Lower leg skin (tissue), 2 donors: ENCODE measurements around a stretch of chr3.

DNA sequence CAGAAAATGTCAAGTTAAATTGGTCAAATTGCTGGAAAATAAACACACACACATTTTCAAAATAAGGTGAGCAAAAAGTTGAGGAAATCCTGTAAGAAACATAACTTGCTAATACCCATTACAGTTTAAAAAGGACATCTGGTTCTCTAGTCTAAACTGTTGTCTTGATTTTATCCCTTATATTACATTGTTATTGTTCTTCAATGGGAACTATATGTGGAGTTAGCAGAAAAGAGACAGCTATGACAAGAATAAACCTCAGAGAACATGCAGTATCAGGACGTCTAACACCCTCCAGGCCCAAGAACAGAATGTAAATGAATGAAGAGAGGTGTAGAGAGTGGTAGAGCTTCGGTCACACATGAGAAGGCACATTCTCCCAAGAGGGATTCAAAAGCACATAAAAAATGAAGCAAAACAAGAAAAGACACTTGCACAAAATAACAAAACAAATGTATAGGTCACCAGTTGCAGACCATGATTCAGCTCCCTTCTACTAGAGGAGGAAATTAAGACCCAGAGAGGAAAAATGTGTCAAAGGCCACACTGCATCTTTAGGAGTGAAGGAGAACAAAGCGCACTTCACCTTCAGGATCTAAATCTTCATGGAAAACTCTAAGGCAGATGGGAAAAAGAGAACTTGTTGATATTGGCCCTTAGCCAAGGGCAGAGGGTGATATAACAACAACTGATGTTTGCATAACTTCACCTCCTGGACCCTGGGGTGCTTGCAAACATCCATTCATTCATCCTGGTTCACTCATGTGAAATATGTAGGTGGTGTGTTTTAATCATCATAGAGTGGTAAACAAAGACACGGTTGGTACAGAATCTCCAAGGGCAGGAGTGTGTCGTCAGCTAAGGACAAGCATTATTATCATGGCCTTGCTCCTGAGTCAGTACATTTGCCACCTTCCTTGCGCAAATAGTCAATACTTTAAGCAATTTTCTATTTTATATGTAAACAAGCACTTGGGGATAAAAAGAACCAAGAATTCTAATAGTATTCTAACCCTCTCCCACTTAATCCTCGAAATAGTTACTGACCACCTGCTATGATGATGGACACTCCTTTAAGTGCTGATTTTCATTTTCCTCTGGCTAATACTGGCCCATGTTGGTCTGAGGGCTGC lies 8.8 kb downstream of the NEK10 start:
- PRO-cap = no peak
- RAMPAGE, long total RNA, 2 experiments = no peak in any of the 2 experiments

GRCh38 chr3:27385680-27386115 lies 16.5 kb upstream of the NEK10 start:
- PRO-cap = no peak
- RAMPAGE, long total RNA, 2 experiments = no peak in any of the 2 experiments

- PRO-cap = no peak
- RAMPAGE, long total RNA, 2 experiments = no peak in any of the 2 experiments
Measured at GRCh38 chr3:27436058-27436669, 48.0 kb downstream of the SLC4A7 start.

DNA sequence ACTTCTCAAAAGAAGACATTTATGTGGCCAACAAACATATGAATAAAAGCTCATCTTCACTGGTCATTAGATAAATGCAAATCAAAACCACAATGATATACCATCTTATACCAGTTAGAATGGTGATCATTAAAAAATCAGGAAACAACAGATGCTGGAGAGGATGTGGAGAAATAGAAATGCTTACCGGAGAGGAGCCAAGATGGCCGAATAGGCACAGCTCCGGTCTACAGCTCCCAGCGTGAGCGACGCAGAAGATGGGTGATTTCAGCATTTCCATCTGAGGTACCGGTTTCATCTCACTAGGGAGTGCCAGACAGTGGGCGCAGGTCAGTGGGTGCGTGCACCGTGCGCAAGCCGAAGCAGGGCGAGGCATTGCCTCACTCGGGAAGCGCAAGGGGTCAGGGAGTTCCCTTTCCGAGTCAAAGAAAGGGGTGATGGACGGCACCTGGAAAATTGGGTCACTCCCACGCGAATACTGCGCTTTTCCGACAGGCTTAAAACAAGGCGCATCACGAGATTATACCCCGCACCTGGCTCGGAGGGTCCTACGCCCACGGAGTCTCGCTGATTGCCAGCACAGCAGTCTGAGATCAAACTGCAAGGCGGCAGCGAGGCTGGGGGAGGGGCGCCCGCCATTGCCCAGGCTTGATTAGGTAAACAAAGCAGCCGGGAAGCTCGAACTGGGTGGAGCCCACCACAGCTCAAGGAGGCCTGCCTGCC lies 182.2 kb upstream of the CMC1 start:
- PRO-cap = no peak
- RAMPAGE, long total RNA, 2 experiments = no peak in any of the 2 experiments

GRCh38 chr3:28240494-28240978 lies 883 bp upstream of the CMC1 start:
- PRO-cap = no peak
- RAMPAGE, long total RNA, 2 experiments = no peak in any of the 2 experiments

GRCh38 chr3:28575814-28576902 lies 227.5 kb upstream of the AZI2 start:
- PRO-cap = unidirectional peak, minus-strand start at chr3:28576396
- RAMPAGE, long total RNA, 2 experiments = no peak in any of the 2 experiments

DNA sequence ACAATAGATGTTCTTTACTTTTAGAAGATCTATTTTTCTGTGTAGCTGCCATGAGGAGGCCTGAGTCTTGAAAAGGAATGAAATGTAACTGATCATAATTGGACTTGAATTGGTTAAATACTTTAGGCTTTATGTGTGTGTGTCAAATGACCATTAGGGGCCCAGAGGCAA lies 1.4 kb downstream of the RBMS3 start:
- PRO-cap = no peak
- RAMPAGE, long total RNA, 2 experiments = no peak in any of the 2 experiments

DNA sequence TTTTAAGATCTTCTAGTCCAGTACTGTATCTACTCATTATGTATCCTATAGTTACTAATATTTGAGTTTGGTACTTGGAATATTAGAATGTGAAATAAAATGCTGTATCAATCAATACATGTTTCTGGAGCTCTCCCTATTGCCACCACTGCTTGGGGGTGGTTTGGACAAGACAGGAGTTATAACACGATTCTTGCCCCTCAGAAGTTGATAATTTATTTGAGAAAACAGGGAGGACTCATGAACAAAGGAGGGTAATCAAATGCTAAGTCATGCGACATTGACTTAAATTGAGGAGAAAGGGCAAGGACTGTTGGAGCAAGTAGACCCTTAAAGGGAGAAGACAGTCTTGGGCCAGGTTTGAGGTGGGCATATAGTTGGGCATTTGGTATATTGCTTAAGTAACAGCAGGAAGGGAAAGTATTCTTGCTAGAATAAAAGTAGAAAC lies 17.9 kb downstream of the RBMS3 start:
- PRO-cap = no peak
- RAMPAGE, long total RNA, 2 experiments = no peak in any of the 2 experiments

DNA sequence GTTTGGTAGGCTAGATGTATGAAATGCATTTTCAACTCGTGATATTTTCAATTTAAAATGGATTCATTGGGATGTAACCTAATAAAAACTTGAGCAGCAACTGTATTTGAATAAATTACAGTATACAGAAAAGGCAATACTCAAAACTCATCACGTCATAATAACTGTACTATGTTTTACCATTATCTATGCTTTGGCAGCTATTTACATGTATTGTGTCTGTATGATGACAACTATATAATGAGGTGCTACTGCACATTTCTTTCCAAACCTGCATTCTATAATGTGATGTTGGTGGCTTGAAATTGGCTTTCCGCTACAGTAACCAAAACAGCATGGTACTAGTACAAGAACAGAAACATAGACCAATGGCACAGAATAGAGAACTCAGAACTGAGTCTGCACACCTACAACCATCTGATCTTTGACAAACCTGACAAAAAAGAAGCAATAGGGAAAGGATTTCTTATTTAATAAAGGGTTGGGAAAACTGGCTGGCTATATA lies 93.8 kb downstream of the RBMS3 start:
- PRO-cap = no peak
- RAMPAGE, long total RNA, 2 experiments = no peak in any of the 2 experiments

DNA sequence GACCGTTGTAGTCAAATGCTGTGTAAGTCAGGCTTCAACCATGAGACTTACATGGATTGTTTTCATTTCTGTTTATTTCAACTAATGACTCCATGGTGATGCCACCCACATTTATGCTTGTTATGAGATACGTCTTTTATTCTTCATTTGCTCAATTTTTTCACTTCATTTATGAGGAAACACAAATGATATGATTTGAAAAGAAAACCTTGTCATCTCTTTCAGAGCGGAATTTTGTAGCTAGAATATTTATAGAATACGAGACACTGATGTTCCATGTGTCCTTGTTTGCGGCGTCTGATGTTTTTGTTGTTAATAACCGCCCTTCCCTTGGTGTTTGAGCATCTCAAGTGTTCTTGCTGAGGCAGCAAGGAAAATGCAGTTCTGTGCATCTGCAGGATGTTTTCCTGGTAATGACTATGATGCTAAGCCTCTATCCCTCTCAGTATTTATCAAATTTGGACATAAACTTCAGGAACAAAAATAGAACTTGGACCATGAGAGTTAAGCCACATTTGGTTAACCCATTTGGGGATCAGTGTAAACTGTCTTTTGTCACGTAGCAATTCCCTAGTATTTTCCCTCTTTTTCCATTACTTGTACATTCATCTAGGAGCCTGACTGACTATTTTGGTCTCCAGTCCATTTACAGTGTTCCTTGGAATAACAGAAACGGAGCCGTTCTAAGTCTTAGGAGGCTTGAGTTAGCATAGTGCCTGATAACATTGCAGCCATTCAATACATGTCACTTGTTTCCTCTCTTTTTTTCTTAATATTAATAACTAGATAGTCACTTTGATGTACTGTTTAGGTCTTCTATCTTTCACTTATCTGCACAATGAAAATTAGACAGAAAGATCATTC lies 250.7 kb downstream of the RBMS3 start:
- PRO-cap = no peak
- RAMPAGE, long total RNA, 2 experiments = no peak in any of the 2 experiments

DNA sequence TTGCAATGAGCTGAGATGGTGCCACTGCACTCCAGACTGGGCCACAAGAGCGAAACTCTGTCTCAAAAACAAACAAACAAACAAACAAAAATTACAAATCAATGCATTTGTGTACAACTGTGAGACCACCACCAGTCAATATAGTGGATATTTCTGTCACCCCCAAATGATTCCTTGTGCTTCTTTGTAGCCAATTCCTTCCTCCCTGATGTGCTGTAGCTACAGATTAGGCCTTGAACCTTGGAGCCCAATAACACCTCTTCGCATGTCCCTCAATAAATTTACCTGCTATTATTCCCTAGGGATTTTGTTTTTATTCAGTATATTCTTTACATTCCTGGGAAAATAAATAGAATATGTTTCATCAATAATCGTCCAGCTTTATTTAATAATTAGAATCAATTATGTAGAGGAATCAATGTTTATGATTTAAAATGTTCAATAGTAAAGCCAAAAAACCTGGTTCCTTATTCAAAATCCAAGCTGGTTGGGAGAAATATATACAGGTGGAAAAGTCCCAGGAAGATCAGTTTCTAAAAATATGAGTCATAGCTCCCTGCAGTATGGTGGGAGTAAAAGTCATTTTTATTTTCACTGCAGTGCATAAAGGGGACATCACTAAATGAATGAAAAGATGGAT lies 335.7 kb downstream of the RBMS3 start:
- PRO-cap = no peak
- RAMPAGE, long total RNA, 2 experiments = no peak in any of the 2 experiments

- PRO-cap = no peak
- RAMPAGE, long total RNA, 2 experiments = no peak in any of the 2 experiments
Measured at GRCh38 chr3:29739650-29740194, 458.9 kb downstream of the RBMS3 start.

GRCh38 chr3:29759287-29760042 lies 478.6 kb downstream of the RBMS3 start:
- PRO-cap = no peak
- RAMPAGE, long total RNA, 2 experiments = no peak in any of the 2 experiments

DNA sequence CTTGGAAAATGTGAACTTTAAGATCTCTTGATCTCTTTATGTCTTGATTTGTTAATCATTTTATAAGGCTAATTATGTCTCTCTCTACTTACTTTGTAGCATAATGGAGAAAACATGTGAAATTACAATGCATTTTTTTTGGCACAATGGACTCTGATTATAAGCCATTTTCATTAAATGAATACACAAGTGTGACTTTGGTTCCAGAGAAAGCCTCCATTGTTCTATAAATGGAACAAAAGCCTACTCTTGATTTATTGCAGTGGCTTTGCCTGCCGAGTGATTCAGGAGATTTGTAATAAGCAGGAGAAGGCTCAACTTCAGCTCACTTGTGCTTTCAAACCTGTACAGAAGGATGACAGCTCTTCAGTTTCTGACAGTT lies 439.0 kb upstream of the TGFBR2 start:
- PRO-cap = no peak
- RAMPAGE, long total RNA, 2 experiments = no peak in any of the 2 experiments

GRCh38 chr3:30285831-30286559 lies 320.4 kb upstream of the TGFBR2 start:
- PRO-cap = no peak
- RAMPAGE, long total RNA, 2 experiments = no peak in any of the 2 experiments

DNA sequence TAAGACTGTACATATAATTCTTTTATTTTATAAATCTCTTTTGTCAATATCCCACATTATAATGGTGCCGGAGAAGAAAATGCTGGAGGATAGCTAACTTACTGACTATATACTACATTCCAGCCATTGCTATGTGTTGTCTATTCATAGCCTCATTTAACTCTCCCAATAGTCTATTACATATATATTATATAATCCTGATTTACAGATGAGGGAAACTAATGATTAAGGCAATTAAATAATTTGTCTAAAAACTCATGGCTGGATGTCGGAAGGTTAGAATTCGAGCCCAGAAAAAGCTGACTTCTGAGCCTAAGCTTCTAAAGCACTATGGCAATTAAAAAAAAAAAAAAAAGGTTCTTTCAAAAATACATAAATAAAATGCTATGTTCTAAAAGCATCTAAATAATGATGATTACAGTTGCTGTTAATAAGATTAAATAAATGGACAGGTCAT lies 318.4 kb upstream of the TGFBR2 start:
- PRO-cap = unidirectional peak, minus-strand start at position 299 of the sequence
- RAMPAGE, long total RNA, 2 experiments = no peak in any of the 2 experiments

DNA sequence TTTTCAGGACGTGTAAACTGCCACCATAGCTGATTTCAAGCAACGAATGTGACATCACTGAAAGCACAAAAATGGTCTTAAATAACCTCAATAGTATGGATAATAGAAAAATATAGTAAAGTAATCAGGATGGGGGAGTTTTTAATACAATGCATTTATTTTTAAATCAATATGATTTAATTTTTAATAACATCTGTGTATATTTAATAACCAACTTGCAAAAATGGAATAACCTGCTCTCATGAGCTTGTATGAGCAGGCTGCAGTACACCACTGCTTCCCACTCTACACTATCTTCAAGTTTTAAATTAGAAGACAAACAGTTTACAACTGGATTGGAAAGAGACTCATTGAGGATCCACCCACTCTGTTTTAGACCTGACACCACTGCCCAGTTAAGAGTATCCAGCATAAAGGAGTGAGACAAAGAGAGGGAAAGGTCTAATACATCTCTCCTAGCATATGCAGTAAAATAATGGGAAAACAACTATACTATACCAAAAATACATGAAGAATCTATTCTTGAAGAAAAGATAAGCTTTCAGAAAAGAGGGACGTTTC lies 280.9 kb upstream of the TGFBR2 start:
- PRO-cap = no peak
- RAMPAGE, long total RNA, 2 experiments = no peak in any of the 2 experiments

DNA sequence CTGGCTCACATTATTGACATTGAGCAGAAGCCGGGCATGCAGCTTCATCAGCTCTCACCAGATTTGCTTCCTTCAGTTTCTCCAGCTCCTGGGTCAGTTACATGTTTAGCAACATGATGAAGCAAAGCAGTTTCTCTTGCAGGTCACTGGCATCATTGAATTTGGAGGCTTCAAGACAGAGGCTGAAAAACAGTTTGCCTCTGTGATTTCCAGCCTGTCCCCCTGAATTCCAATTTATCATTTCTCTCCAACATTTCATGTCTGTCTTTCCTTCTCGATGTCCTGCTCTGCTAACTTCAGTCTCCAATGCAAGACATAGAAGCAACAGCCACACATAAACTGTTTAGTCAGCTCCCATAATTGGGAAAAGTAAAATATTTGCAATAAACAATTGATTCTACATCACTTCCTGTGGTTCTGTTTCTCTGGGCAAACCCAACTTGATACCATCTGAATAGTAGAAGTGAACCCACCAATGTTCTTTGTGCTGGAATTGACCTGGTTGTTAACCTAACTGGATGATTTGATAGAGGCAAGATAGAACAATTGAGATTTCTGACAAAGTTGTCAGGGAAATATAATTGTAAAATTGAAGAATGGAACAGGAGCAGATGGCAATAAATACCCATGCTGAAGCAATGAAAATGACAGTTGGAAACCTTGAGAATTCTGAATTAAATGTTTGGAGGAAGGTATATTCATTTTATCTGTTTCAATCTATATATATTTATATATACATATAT lies 256.0 kb upstream of the TGFBR2 start:
- PRO-cap = no peak
- RAMPAGE, long total RNA, 2 experiments = no peak in any of the 2 experiments

DNA sequence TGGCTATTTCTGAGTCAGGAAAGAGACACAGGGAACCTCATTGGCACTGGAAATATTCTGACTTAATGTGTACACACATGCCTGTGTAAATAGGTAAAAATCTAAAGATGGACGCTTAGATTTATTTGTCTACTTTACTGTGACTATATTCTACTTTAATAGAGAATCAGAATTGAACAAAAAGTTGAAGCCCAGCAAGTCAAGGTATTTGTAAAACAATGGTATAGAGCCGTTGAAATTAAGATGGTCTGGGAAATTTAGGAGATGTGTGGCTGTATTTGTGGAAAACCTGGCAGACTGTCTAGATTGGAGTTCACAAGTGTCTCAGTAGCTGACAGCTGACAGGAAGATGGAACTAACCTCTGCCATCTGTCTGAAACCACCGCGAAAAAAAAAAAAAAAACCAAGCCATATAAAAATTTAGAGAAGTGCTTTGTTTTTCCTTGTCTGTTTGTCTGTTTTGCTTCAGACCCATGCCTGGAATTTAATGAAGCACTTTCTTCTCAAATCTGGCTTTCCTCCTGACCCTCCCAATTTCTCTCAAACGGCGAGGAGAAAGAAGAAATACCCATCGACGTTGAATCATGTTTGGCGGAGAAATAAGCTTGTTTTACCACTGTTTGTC lies 110.7 kb upstream of the TGFBR2 start:
- PRO-cap = no peak
- RAMPAGE, long total RNA, 2 experiments = no peak in any of the 2 experiments

DNA sequence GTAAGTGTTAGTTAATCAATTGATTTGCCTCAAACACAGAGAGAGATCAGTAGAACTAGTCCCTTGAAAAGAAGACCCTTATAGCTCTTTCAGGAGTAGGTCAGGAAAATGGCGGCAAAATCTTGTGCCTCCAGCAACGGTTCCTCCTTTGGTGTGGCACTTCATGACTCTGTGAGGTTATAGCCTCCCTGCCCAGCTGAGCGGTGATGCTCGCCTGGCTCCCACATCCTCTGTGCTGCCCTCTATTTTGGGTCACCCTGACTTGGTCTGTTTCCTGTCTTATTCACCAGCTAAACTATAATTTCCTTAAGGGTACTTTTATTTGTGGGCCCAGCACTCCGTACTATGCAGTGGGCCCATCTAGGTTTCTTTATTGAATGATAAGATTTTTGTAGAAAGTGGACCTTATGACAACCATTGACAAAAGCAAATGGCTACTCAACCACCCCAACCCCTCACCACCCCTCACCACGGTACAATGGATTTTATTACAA lies 37.7 kb downstream of the TGFBR2 start:
- PRO-cap = no peak
- RAMPAGE, long total RNA, 2 experiments = no peak in any of the 2 experiments